ENCODE measurements around a stretch of chr2.

DNA sequence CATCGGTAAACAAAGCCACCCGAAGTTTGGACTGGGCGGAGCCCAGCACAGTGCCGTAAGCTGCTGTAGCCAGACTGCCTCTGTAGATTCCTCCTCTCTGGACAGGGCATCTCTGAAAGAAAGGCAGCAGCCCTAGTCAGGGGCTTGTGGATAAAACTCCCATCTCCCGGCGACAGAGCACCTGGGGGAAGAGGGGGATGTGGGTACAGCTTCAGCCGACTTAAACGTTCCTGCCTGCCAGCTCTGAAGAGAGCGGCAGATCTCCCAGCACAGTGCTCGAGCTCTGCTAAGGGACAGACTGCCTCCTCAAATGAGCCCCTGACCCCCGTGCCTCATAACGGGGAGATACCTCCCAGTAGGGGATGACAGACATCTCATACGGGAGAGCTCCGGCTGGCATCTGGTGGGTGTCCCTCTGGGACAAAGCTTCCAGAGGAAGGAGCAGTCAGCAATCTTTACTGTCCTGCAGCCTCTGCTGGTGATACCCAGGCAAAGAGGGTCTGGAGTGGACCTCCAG lies 71.3 kb downstream of the MAP2 start:
- PRO-cap = no peak

DNA sequence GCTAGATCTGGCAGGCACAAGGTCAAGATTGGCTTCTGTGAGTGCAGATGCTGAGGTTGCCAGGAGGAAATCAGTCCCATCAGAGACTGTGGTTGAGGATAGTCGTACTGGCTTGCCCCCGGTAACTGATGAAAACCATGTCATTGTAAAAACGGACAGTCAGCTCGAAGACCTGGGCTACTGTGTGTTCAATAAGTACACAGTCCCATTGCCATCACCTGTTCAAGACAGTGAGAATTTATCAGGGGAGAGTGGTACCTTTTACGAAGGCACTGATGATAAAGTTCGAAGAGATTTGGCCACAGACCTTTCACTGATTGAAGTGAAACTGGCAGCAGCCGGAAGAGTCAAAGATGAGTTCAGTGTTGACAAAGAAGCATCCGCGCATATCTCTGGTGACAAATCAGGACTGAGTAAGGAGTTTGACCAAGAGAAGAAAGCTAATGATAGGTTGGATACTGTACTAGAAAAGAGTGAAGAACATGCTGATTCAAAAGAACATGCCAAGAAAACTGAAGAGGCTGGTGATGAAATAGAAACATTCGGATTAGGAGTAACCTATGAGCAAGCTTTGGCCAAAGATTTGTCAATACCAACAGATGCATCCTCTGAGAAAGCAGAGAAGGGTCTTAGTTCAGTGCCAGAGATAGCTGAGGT lies 76.9 kb upstream of the UNC80 start:
- PRO-cap = no peak

DNA sequence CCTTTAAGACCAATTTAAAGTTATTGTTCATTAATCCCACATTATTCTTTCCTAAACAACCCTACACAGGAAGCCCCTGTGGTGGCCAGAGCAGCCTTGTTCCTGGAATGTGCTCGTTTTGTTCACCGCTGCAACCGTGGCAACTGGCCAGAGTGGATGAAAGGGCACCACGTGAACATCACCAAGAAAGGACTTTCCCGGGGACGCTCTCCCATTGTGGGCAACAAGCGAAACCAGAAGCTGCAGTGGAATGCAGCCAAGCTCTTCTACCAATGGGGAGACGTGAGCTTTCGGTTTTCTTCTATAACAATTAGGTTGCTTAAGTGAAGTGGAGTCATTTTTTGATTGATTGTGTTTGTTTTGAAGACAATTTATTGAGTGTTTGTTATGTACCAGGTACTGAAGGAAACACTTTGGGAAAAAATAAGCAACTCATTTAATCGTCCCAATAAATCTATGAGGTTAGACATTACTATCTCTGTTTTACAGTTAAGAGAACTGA lies 101.1 kb downstream of the UNC80 start:
- PRO-cap = no peak

GRCh38 chr2:210055216-210055691 lies 52.8 kb downstream of the RPE start:
- PRO-cap = no peak

GRCh38 chr2:210141081-210141539 lies 30.1 kb downstream of the KANSL1L start:
- PRO-cap = no peak

DNA sequence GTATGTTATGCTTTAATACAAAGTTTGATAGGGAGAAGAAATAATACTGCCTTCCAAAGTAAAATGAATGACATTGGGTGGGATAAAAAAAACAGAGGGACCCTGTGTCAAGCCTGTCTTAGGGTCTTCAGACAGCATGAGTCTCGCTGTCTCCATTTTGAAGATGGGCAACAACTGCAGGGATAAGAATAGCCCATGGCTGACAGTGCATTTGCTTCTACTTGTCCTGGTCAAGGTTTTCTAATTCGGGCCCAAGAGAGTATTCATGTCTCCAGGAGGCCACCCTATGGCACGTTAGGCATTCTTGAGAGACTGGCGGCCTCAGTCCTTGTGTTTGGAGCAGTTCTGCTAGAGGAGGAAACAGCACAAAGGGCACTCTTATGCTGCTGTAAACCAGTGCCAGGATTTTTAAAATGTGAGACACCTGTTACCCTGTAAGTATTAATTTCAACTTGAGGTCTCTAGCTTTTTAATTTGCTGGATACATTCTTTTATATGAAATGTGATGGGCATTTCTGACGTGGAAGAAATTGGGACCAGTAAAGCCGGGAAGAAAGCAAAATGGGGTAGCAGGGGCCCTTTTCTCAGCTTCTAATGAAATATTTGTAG lies 9.5 kb upstream of the MYL1 start:
- PRO-cap = no peak

DNA sequence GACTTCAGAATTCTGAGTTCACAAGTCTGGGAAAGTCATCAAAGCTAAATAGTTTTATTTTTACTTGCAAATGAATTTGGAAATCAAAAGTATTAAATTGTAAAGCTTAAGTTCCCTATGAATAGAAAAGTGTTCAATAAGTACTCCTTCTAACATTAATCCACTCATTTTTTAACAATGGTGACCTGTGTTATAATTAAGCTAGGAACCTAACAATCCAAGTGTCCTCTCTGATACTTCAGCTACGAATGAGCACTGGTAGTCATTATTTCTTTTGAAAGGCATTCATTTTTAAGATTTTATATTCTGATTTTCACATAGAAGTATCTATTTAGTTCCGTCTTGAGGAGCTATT lies 3.9 kb downstream of the CPS1 start:
- PRO-cap = no peak

GRCh38 chr2:210560697-210561021 lies 4.3 kb downstream of the CPS1 start:
- PRO-cap = no peak

- PRO-cap = no peak
Observed at GRCh38 chr2:210561100-210562039, 5.0 kb downstream of the CPS1 start.

- PRO-cap = no peak
Observed at GRCh38 chr2:210562040-210562457, 5.7 kb downstream of the CPS1 start.

- PRO-cap = no peak
Observed at GRCh38 chr2:210670984-210671485, 114.6 kb downstream of the CPS1 start.

DNA sequence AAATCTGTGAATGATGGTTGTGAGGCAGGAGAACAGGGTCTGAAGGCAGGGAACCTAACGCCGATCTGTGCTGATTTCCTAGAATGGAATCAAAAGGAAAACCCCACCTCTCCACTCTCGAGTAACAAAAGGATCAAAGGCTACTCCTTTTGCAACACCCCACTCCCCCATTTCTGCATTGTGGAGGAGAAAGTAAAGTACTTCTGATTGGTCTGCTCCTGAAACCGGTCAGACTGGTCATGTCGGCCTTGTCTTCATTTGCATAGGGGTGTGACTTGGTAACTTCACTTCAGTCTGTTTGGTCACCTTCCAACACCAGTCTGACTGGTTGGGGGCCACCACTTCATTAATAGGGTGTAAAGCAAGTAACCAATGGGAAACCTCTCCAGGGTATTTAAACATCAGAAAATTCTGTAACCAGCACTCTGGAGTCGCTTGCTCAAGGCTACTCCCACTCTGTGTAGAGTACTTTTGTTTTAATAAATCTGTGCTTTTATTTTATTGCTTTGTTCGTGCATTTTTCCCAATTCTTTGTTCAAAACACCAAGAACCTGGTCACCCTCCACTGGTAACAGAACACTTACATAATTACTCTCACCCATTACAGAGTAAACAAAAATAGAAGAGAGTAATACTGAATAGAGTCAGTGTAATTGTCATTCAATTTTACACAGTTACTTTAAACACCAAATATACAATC lies 771.8 kb downstream of the ERBB4 start:
- PRO-cap = no peak

- PRO-cap = no peak
Observed at GRCh38 chr2:212538118-212538719, 383 bp downstream of the ERBB4 start.

- PRO-cap = no peak
Observed at GRCh38 chr2:213021989-213022696, 129.3 kb downstream of the IKZF2 start.

GRCh38 chr2:213119032-213119529 lies 32.3 kb downstream of the IKZF2 start:
- PRO-cap = no peak

DNA sequence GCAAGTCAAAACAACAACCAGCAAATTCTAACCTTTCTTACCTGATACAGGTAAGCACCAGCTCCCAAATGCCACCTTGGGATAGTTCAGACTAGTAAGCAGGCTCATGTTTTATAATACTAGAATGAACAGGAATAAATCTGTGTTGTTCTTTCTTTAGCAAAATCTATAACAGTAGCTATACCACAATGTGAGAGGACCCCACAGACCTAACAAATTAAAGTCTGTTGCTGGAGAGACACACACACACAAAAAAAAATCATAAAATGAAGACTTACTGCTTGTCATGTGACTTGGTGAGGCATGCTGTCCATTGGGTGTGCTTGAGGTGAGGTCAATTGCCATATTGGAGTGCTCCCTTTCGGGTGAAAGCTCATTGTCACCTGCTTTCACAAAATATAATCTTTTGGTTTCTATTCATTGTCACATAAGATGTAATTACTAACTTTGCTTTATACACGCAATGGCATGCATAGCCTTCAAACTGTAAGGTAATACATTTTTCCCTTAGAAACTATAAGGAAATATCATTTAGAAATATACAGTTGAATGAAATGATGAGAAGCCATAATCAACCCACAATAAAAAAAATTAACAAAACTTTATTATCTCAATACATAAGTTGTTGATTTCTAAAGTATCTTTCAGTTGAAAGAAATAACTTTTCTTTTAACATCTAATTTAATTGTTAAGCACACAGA lies 3.8 kb downstream of the IKZF2 start:
- PRO-cap = no peak

GRCh38 chr2:213188072-213188634 lies 36.7 kb upstream of the IKZF2 start:
- PRO-cap = no peak

DNA sequence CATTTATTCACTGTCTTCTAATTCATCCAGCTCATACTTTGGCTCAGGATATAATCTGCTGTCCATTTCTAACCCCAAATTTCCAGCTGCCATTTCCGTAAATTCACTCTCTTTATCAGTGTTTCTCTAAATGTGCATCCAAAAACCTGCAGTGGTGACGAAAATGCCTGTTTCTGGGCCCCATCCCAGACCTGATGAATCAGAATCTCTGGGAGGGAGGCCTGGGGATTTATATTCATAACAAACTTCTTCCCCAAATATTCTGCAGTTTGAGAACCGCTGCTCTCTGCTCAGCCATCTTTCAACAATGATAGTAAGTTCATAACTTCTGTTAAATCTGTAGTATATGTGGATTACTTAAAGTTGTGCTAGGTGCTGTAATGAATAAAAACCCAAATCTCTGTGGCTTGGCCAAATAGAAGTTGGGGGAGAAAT lies 86.7 kb downstream of the VWC2L start:
- PRO-cap = no peak

- PRO-cap = no peak
Observed at GRCh38 chr2:214799745-214800308, 9.7 kb downstream of the BARD1 start.

GRCh38 chr2:214810602-214811137 lies 1.2 kb upstream of the BARD1 start:
- PRO-cap = no peak